Colic lymph node (tissue), 1 donor: ENCODE measurements around the gene OR4F29.

- PRO-cap = no peak
Measured at GRCh38 chr1:451528-451915, at the start of gene OR4F29. OR4F29 (minus strand) TSS chr1:451678.

DNA sequence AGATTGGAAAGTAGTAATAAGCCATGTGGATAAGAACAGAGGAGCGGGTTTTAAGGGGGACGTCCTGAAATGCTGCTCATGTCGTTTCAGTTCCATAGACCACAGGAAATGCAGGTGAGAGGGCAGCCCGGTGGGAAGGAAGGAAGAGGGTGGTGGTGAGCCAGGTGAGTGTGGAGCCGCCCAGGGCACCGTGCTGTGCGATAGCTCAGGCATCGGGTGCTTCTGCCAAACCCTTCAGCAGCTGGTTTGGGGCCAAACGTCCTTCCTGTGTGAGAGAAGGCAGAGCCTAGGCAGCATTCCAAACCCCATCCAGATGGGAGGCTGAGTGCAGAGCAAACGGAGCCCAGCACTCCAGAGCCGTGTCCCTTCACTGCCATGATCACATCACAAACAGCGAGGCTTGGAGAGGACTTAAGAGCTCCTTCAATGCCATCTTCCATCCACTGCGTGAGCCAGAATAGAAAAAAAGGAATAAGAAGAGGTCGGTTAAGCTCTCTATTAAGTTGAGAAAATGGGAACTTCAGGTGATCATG is 65.1 kb upstream of the SAMD11 start:
- PRO-cap = no peak

DNA sequence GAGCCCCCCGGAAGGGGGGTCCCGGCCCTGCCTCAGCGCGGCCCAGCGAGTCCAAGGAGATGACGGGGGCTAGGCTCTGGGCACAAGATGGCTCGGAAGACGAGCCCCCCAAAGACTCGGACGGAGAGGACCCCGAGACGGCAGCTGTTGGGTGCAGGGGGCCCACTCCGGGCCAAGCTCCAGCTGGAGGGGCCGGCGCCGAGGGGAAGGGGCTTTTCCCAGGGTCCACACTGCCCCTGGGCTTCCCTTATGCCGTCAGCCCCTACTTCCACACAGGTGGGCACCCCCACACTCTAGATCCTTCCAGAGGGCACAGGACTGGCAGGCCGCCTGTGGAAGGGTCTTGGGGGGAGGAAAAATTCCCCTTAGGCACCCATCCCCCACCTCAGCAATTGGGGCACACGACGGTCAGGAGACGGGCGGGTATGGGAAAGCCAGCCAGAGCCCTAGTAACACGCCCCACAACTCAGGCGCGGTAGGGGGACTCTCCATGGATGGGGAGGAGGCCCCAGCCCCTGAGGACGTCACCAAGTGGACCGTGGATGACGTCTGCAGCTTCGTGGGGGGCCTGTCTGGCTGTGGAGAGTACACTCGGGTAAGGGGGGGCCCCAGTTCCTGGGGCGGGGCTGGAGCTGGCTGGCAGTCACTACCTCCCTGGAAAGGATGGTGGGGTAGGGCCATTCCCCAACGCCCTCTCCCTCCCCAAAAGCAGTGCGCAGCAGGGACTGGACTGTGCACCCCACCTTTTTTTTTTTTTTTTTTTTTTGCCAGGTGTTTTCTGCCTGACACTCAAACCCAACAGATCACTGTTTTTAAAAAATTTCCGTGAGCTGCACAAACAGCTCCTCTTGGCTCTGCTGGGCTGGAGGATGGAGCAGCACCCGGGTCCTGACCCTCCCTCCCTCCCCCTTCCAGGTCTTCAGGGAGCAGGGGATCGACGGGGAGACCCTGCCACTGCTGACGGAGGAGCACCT is 16.0 kb downstream of the NOC2L start:
- PRO-cap = no peak

GRCh38 chr1:946004-946570 is 13.0 kb downstream of the NOC2L start:
- PRO-cap = no peak

DNA sequence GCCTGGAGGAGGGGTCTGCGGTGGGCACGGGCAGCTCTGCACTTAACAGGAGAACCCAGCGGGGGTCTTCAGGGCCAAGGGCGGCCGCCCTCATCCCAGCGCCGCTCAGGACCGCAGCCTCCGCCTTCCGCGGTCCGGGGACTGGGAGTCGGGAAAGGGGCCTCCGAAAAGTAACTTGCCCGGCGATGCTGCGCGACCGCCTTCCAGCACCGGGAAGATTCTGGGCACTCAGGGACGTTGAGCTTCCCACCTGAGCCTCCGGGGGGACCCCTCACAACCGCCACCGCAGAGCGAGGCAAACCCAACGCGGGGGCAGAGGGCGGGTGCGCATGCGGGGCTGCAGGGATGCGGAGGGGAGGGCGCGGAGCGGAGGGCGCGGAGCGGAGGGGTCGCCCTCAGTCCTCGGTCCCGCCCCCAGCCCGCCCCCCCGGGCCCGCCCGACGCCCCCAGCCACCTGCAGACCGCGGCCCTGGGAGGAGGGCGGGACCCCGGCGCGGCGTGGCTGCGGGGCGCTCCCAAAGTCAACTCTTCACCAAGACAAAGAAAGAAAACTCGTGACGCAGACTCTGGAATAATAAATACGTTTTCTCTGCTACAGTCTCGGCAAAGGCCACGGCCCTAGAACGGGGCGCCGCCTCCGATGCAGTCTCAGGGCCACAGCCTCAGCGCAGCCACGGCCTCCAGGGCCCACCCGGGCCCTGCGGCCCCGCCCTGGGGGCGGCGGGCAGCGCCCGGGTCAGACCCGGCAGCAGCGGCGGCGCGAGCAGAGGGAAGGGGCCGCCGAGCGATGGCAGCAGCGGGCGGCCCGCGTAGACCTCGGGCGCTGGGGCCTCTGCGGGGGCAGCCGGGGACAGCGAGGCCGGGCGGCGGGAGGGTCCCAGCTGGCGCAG is 1.3 kb downstream of the HES4 start:
- PRO-cap = no peak

DNA sequence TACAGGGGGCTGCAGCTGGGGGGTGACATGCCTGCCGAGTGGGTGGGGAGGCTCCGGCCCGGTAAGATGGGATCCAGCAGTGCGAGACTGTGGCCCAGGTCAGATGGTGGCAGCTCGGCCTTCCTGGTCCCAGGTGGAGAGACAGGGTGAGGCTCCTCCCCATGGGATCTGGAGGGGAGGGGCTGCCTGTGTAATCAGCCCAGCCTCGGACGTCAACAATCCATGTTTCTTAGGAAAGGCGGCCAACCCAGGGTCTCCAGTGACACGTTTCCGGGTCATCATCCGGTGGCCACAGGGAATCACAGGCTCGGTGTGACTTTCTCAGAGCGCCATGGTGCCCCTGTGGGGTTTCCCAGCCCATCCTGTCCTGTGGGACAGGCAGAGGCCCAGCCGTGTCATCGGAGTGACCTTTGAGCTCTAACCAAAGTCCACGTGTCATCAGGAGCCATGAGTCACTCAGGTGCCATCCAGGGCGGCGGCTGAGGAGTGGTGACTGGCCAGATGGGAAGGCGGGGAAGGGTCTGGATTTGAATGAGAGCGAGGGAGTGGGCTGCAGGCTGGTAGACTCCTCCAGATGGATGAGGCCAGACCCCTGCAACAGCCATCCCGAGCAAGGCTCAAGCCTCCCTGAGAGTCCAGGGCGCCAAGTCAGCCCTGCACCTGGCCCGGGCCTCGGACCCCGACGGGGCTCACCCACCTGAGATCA is 6.6 kb upstream of the HES4 start:
- PRO-cap = no peak

DNA sequence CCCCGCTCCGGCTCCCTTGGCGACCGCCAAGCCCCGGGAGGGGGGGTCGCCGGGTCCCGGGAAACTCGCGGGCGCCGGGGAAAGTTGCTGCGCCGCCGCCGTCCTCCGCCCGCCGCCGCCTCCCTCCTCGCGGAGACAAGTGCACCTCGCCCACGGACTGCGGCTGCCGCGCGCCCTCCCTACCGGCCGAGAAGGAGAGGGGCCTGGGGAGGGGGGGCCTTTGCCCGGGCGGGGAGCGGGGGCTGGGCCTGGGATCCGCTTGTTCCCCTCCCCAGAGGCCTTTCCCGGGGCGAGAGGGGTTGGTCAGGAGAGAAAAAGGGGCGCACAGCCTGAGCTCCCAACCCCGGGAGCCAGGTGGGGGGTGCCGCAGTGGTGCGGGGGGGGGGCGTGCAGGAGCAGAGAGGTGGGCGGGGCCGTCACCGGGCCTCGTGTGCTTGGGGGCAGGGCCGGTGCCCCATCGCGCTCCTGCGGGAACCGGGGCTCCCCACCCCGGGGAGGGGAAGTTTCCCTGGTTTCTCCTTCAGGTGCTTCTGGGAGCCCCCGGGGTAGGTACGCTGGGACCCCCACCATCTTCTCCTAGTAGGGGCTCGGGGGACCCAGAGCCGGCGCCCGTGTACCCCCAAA is 664 bp downstream of the AGRN start:
- PRO-cap = no peak

GRCh38 chr1:1021096-1021977 is 1.4 kb downstream of the AGRN start:
- PRO-cap = no peak

DNA sequence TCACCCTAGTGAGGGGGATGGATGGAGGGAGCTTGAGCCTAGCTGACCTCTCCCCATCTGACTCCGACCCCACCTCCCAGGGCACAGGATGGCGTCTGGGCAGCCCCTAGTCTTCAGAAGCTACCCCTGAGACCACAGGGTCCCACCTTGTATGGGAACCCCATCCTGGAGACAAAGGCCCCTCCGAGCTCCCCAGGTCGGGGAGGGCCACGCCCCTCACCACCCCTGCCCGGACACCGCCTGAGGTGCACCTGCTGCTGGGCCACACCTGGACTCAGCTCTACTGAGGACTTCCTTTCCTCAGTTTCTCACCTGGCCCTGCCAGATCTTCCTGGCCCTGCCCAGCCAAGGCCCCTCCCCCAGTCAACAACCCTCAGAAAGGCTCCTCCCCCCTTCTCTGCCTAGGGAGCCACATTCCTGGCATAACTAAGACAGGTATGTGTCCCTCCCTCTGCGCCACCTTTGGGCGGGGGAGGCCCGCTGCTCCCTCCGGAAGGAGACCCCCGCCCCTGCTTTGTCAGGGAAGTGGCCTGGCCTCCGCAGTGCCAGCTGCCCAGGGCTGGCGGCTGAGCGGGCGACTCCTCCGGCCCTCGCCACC is 4.6 kb downstream of the AGRN start:
- PRO-cap = no peak

GRCh38 chr1:1079305-1080137 is 5.4 kb upstream of the RNF223 start:
- PRO-cap = unidirectional peak, minus-strand start at chr1:1079937

DNA sequence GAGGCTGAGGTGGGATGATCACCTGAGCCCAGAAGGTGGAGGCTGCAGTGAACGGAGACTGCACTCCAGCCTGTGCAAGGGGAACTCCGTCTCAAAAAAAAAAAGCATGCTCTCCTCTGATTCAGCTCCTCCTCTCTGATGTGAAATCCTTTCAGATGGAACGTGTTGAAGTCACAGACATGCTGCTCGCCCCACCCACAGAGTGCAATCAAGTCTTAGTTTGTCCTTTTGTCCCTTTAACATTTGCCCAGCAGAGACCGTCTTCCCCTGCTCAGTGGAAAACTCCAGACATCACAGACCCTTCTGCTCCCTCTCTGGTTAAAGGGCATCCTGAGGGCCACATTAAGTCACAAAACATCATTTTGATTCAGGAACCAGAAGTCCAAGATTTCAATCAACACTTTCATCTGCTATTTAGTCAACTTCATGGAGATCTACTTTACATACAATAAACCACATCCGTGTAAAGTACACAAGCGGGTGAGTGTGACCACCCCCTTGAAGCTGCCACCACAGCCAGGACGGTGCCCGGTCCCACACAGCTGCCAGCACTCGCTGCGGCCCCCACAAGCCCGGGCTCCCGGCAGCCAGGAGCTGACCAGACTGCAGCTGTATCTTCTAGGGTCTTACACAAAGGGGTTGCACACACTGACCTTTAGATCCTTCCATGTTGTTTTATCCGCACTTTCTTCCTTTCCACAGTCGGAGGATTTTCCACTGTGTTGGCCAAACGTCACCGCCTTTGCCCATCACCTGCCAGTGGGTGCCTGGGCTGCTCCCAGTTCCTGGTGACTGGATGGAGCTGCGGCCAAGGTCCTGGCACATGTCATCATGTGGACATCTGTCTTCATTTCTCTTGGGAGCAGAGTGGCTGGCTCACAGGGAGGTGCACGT is 19.1 kb upstream of the RNF223 start:
- PRO-cap = no peak

GRCh38 chr1:1133355-1133816 is 17.5 kb upstream of the C1orf159 start:
- PRO-cap = no peak

GRCh38 chr1:1159405-1159813 is 14.3 kb upstream of the TTLL10 start:
- PRO-cap = no peak

- PRO-cap = no peak
Measured at GRCh38 chr1:1202940-1203344, 3.5 kb downstream of the TNFRSF18 start.

GRCh38 chr1:1237734-1238434 is 5.8 kb downstream of the B3GALT6 start:
- PRO-cap = no peak

DNA sequence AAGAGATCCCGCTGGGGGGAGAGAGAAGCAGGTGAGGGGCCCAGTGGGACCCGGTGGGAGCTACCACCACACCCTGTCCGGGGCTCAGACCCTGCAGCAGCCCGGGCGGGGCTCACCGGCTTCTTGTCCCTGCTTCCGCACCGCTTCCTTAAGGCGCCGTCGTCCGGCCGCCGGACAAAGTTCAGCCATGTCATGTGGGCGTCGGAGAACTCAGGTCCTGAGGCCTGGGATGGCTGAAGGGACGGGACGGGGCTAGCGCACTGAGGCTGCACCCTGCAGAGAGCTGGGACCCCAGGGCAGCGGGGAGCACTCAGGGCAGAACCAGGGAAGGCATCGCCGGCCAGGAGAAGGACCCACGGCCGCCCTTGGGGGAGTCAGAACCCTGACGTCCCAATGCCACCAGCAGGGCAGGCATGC is 2.2 kb downstream of the C1QTNF12 start:
- PRO-cap = no peak

DNA sequence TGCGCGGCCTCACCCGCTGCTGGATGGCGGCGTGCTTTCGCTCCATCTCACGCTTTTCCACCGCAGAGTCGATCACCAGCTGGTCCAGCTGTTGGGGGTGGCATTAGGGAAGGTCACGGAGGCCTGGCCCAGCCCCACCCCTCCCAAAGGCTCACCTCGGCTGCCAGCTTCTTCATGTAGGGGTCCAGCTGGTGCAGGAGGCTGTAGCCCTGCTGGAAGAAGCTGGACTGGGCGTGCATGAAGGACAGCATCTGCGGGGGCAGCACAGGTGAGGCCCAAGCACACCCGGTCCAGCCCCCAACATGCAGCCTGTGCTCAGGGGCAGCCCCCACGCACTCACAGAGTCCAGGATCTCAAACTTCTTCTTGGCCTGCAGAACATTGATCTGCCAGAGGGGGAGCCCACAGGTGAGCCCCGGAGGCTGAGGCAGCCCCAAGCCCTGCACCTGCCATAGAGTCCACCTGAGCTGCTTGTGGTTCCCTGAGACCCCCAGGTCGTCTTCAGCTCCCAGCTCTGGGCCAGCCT is 7.8 kb downstream of the ACAP3 start:
- PRO-cap = no peak

GRCh38 chr1:1324219-1324512 is 294 bp downstream of the INTS11 start:
- PRO-cap = no peak

- PRO-cap = no peak
Measured at GRCh38 chr1:1335070-1336148, 4.3 kb downstream of the TAS1R3 start.

DNA sequence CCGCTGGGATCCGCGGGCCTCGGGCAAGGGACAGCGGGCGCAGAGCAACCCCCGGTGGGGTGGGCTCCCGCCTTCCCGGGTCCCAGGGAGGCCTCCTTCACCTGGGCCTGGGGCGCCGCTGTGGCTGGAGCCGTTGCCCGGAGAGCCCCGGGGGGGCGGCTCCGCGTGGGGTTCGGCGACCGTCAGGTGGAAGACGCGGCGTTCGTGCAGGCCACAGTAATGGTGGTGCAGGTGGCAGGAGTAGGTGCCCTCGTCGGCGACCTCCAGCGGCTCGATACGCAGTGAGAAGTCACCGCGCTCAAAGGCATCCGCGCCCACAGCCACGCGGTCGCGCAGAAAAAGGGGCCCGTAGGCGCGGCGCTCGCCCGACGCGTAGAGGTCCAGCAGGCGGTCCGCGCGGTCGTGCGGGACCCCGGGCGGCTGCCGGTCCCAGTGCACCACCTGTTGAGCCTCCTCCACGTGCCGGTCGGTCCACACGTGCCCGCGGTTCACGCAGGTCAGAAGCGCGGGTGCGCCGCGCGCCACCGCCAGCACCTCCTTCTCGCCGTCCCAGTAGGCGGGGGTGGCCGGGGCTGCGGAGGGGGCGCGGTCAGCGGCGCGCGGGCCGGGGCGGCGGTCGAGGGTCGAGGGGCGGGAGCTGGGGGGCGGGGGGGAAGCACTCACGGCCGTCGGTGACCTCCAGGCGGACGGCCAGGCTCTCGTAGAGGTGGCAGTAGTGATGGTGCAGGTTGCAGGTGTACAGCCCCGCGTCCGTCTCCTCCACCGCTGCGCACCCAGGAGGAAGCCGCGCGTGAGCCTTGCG is 3.6 kb downstream of the MXRA8 start:
- PRO-cap = no peak